ENCODE measurements around a stretch of chr9.

DNA sequence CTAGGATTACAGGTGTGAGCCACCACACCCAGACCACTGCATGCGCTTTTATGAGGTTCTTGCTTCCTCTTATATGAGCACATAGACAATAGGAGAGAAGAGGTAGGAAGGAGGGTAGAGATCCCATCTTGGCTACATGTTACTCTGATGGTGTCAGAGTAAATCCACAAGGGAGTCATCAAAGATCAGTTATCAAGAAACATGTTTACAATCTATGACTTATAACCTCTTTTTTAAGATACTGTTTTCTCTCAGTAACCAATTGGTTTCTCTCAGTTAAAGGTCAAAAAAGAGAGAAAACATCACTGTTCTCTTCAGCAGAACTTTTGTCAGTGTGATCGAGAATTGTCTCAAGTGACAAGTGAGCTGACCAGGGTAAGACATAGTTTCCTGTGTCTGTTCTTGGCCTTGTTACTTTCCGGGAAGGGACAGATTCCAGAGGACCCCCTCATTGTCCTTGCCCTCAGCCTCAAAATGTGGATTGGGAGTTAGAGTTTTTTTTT, 248.9 kb downstream of the DMRT2 start:
- RRBS: no CpG with 5 or more reads among the region's 3 CpGs

DNA sequence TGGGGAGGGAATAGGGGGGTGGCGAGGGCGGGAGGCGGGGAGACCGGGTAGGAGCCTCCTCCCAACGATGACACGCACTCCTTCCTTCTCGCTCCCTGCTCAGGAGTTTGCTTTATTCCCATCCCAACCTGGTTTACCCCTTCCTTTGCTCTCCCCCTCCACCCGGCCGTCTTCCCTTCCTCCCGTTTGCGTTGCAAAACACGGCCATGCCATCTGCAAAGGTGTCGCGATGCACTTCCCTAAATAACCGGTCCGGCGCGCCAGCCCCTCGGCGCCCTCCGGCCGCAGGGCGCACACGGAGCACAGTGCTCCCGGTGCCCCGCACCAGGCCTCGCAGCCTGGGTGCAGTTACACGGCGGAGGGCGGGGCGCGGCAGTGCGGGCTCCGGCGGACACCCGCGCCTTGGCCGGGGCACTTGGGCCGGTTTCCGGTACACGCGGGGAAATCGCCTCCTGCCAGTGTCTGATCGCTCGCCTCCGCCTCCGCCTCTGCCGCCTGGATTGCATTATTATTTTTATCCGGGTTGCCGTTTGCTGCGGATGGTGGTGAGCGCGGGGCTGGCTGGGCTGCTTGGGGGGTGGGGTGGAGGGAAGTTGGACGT, 1.6 kb downstream of the SMARCA2 start:
- RRBS: under 1% methylated on average over 27 of the region's 54 CpGs

DNA sequence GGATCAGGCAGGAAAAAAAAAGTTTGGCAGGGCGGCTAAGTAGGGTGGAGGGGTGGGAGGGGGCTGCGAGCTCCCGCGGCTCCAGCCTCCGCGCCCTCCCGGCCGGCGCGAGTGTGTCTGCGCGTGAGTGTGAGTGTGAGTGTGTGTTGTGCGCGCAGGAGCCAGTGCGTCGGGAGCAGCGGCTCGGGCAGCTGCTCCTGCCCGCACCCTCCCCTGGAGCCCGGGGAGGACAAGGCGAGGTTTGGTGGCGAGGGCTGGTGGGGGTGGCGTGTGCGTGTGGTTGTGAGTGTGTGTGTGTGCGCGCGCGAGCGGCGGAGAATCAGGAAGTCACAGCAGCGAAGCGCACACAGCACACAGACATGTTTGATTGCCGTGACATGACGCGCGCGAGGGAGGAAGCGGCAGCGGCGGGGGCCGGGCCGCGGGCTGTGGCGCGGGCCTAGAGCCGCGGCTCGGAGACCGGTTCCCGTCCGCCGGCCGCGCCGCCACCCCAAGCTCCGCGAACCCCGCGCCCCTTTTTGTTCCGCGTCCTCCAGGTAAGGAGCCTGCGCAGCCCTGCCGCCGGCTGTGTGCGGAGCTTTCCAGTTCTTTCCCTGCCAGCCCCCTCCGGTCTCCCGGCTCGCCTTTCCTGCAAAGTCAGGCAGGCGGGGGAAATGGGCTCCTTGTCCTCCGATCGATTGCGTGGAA, 2.3 kb downstream of the SMARCA2 start:
- RRBS: under 1% methylated on average over 13 of the region's 72 CpGs

GRCh38 chr9:2039355-2040029, 24.3 kb downstream of the SMARCA2 start:
- RRBS: 25% methylated on average over 2 of the region's 18 CpGs

DNA sequence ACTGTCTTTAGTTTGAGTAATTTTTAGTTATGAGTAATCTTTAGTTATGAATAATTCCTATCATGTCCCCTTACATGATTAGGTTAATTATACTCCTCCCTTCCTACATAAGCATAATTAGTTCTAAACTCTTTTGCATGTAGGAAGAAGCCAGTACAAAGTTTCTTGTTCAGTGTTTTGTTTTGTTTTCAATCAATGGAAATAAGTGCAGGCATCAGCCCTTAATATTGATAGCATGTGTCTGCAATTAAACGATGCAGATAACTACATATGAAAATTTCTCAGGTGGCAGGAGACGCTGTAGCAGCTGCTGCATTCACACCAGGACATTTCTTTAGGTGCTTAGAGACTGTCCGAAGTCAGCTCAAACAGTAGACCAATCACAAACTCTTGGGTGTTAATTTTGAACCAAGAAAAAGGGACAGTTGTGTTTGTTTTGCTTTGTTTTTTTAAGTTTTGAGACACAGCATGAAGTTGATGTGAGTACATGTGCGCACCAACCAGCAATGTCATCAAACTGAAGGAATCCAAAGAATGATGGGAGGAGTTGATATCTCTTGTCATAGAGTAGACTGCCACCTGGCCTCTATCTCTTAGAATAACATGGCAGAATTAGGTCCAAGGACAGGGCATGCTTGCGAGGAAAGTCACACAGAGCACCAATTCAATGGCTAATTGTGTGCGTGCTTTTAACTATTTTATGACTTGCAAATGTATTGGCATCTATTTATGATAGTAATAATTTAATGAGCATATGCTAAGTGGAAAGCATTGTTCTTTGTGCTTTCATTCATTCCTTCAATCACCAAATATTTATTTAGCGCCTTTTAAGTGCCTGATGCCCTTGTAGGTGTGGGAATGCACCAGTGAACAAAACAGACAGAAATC, 51.6 kb downstream of the SMARCA2 start:
- RRBS: no CpG with 5 or more reads among the region's 7 CpGs

- RRBS: no CpG with 5 or more reads among the region's 8 CpGs
Observed at GRCh38 chr9:2073001-2073457, 57.9 kb downstream of the SMARCA2 start.

- RRBS: no CpG with 5 or more reads among the region's 14 CpGs
Observed at GRCh38 chr9:2241509-2241850, 226.3 kb downstream of the SMARCA2 start.

GRCh38 chr9:2291973-2293111, 277.2 kb downstream of the SMARCA2 start:
- RRBS: no CpG with 5 or more reads among the region's 10 CpGs

- RRBS: no CpG with 5 or more reads among the region's 2 CpGs
Observed at GRCh38 chr9:2728240-2728539, 10.9 kb downstream of the KCNV2 start.

GRCh38 chr9:2816206-2817282, 27.4 kb downstream of the PUM3 start:
- RRBS: no CpG with 5 or more reads among the region's 8 CpGs

- RRBS: 0% methylated on average over 3 of the region's 79 CpGs
Observed at GRCh38 chr9:3526207-3527211, 708 bp upstream of the RFX3 start.

- RRBS: no CpG with 5 or more reads among the region's 3 CpGs
Observed at GRCh38 chr9:3527615-3527953, 1.8 kb upstream of the RFX3 start.

GRCh38 chr9:3879592-3880297, 353.9 kb upstream of the RFX3 start:
- RRBS: no CpG with 5 or more reads among the region's 13 CpGs

DNA sequence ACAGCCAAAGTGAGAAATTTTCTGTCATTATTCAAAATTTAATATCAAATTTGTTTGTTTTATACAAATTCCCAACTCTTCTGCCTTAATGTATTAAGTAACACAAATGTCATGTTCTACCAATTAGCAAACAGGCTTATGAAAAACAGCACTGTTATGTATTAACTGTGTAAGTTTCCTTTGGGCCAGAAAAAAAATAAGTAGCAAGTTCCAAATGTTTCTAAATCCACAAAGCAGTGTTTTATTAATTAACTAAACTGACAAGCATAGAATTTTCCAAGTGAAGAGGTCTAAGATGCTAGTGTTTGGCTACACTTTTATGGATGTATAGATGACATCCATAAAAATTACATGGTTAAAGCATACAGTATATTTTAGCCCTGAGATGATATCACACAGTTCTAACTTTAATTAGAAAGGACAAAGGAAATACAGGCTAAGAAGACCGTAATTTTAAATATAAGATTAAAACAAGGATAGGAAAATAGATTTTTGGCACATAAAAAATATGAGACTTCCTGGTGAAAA, 234.4 kb downstream of the GLIS3 start:
- RRBS: no CpG with 5 or more reads among the region's 1 CpG

GRCh38 chr9:4109714-4110443, 190.0 kb downstream of the GLIS3 start:
- RRBS: no CpG with 5 or more reads among the region's 2 CpGs

- RRBS: no CpG with 5 or more reads among the region's 3 CpGs
Observed at GRCh38 chr9:4495595-4495979, 5.3 kb downstream of the SLC1A1 start.

GRCh38 chr9:4666915-4667305, 630 bp upstream of the SPATA6L start:
- RRBS: no CpG with 5 or more reads among the region's 2 CpGs

GRCh38 chr9:4718067-4718771, 22.8 kb downstream of the AK3 start:
- RRBS: no CpG with 5 or more reads among the region's 6 CpGs

DNA sequence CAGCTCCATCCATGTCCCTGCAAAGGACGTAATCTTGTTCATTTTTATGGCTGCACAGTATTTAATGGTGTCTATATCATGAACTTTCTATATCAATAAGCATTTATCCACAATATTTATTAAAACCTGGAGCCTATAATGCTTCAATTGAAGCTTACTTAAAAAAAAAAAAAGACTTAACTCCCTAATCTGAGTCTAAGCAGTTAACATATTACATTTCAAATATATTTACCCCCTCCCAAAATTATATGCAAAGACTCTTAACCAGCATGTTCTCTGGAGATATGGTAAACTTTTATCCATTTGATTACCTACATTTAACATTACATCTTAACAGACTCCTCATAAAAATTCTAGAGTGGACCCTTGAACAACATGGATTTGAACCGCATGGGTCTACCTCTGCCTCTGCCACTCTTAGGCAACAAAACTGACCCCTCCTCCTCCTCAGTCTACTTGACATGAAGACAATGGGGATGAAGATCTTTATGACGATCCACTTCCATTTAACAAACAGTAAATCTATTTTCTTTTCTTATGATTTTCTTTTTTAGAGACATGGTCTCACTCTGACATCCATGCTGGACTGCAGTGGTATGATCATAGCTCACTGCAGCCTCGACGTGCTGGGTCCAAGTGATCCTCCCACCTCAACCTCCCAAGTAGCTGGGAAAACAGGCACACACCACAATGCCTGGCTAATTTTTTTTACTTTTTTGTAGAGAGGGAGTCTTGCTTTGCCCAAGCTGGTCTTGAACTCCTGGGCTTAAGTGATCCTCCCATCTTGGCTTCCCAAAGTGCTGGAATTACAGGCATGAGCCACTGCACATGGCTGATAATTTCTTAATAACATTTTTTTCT, 9.4 kb downstream of the AK3 start:
- RRBS: no CpG with 5 or more reads among the region's 5 CpGs

DNA sequence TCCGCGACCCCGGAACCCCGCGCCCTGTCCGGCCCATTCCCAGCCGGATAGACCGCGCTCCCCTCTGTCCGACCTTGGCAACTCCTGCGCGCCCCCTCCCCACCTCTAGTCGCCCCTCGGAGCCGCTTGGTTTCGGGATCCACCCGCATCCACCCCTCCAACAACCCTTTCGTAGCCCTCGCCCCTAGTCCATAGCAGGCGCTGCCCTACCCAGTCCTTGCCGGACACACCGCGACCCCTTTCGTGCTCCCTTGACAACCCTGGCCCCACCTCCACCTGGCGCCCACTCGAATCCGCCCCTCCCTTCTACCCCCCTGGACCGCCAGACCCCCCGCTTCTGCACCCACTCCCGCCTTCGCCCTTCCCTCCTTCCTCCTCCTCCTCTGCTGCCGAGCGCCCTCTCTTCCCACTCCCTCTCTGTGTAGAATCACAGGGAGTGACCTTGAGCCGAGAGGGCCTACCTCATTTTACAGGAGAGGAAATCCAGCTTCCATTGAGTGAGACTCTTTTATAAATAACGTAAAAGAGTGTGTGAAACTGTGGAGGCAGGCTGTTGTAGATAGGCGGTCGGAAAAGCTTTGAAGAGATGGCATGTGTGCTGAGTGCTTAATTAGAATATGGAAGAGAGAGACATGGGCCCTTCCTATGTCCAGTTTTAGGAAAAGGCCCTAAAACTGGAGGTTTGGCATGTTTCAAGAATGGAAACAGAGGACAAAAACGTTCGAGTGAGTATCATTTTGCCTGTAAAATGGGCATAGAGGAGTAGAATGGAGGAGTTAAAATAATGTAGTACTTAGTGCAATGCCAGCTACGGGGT, 717 bp upstream of the AK3 start:
- RRBS: 1% methylated on average over 3 of the region's 40 CpGs

All from skeletal muscle cell (primary cell).